Mammary epithelial cell (primary cell): ENCODE measurements around a stretch of chr1.

DNA sequence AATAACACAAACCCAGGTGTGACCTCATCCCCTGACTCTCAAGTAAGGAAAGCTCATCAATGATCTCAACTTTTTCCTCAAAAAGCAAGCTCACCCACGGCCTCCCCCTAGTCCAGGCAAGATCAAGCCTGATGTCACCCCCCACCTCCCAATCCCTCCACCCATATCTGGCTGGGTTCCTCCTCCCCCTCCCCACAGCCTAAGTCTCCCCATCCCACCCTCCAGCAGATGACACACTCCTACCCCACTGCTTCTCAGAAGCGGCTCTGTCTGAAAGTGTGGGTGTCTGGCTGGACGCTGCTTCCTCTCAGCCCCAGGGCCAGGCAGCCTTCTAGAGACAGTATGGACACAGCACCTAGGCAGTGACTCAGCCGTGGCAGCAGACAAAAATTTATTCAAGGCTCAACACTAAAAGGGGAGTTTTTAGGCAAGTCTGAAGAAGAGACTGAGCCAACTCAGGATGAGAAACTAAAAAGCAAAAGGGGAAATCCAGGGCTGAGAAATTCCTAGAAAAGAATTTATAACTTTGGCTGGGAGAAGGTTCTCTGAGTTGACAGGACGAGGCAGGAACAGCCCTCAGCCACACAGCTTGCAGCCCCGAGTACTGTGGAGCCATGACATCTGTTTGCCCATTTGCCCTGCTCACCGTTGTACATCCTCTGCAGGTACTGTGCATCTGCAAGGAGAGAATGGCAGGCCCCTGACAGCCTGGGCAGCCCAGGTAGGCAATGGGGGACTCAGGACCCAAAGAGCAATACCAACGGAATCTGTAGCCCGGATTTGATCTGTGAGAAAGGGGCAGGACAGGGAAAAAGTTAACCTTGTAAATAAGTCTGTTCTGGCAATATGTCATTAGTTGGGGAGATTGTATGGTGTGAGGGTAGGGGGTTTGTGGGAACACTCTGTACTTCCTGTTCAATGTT, 81.5 kb upstream of the LRRC8D start:
- CAGE, long polyA plus RNA, result no peak
- RRBS, result no CpG with 5 or more reads among the region's 9 CpGs

DNA sequence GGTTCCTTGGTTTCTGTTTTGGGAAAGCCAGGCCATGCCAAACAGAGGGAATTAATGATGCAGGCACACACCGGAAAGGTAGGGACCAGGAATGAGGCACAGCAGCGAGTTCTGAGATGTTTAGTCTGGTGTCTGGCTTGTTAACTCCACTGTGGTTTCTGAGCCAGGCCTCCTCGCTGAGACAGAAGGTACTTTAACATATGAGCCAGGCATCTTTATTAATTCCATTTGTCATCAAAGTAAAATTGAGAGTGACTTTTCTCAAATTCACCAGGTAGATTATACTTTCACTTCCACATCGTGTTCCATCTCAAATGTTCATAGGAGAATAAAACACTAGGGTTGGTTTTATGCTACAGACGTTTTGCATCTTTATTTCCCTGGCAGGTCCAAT, 23.5 kb downstream of the LRRC8D start:
- CAGE, long polyA plus RNA, result no peak
- RRBS, result 9% methylated on average over 1 of the region's 5 CpGs

DNA sequence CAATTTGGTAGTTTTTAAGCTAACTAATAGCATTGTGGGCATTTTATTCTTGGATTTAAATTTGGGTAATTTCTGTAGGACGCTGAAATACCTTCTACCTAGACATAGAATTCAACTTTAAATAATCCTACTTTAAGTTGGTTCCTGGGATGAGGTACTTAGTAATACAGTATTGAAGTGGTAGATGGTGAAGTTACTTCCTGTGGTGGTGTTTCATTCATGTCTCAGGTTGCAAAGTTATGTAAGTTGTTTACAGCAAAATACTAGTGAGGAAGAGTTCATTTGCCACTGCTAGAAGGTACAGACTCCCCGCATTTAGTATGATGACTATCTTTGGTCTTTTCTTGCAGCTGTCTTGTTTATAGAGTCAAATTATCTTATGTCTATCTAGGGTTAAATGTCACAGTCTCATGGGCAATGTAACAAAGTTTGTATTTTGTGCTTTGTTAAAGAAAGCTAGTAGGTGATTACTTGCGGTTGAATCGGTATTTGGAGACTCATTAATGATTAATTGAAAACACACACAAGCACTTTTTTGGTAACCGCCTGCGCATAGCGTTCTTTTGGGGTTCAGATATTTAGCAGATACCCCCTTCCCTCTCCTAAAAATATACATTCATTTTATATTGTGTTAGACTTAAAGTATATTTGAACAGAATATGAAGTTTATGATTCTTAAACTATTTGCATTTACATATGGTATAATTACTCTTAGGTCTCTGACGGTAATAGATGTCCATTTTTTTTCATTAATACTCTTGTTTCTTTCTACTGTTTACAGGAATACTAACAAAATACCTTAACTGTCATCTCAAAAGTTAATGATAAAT, 50.2 kb downstream of the LRRC8D start:
- CAGE, long polyA plus RNA, result no peak
- RRBS, result no CpG with 5 or more reads among the region's 8 CpGs

GRCh38 chr1:89942703-89943249, 52.1 kb upstream of the ZNF326 start:
- CAGE, long polyA plus RNA, result no peak
- RRBS, result no CpG with 5 or more reads among the region's 5 CpGs

DNA sequence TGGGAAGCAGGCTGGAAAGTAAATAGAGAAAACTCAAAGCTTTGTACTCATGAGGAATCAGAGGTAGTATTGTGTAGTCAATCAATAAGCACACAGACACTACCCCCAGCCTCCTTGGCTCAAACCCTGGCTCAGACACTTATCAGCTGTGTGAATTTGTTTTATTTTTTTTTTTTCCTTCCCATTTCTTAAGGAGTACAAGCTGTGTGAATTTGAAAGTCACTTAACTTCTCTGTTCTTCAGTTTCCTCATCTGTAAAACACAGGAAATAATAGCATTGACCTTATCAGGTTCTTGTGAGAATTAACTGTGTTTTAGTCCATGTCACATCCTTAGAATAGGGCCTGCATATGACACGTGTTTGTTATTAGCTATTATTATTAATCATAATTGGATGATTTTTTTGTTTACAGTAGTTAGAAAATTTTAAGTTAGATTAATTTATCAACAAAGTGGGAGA, 31.8 kb upstream of the BARHL2 start:
- CAGE, long polyA plus RNA, result no peak
- RRBS, result no CpG with 5 or more reads among the region's 1 CpG

DNA sequence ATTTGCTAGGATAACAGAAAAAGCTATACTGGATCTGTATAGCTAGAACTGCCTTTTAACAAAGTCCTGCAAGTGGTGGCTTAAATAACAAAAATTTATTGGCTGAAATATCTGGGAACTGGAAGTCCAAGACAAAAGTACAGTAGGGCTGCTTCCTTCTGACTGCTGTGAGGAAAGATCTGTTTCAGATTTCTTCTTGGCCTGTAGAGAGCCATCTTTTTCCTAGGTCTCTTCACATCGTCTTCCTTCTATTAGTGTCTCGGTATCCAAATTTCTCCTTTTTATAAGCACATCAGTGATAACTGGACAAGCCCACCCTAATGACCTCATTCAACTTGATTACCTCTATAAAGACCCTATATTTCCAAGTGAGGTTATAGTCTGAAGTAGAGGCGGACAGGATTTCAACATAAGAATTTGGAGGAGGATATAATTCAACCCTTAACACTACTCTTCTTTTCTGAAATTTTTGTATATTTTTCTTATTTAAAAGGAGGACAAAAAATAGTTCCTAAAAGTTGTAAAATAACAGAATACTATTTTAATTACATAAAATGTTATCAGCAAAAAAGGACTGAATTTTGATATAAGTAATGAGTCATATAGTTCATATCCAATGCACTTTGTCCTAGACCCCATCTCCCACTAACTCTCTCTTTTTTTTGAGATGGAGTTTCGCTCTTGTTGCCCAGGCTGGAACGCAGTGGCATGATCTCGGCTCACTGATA, 56.6 kb downstream of the ZNF644 start:
- CAGE, long polyA plus RNA, result no peak
- RRBS, result no CpG with 5 or more reads among the region's 6 CpGs

GRCh38 chr1:91006560-91007468, 15.0 kb downstream of the ZNF644 start:
- CAGE, long polyA plus RNA, result no peak
- RRBS, result no CpG with 5 or more reads among the region's 7 CpGs

DNA sequence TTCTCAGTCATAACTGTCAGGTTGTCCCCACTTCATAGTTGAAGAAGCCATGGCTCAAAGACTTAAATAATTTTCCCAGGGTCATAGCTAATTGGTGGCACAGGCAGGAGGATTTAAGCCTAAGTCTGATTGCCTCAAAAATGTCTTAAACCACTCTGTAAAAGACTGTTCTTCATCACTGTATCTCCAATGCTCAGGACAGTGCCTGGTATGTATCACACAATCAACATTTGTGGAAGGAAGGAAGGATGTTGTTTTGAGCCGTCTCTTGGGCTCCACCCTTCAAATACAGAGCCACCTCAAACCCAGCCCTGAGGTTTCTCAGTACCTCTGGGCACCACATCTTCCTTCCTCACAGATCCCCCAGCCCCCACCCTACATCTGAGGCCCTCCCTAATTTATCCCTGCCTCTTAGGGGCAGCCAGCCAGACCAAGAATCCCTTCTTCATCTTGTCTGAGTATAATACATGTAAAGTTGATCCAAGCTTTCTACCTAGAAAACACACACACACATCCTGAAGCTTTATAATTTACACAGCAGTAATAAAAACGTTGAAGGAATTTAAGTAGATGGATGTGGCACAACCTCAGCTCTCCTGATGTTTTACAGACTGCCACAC, 48.4 kb downstream of the CDC7 start:
- CAGE, long polyA plus RNA, result no peak
- RRBS, result no CpG with 5 or more reads among the region's 2 CpGs

- CAGE, long polyA plus RNA, result no peak
- RRBS, result no CpG with 5 or more reads among the region's 7 CpGs
Measured at GRCh38 chr1:91725855-91726662, 159.9 kb downstream of the TGFBR3 start.

DNA sequence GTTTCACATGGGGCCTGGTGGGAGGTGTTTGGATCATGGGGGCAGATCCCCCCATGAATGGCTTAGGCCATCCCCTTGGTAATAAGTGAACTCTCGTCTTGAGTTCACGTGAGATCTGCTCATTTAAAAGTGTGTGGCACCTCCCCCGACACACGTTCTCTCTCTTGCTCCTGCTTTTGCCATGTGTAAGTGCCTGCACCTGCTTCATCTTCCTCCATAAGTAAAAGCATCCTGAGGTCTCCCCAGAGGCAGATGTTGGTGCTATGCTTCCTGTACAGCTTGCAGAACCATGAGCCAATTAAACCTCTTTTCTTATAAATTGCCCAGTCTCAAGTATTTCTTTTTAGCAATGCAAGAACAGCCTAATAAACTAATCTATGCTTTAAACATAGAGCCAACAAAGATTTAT, 147.6 kb downstream of the TGFBR3 start:
- CAGE, long polyA plus RNA, result no peak
- RRBS, result no CpG with 5 or more reads among the region's 4 CpGs

- CAGE, long polyA plus RNA, result no peak
- RRBS, result 2% methylated on average over 36 of the region's 71 CpGs
Measured at GRCh38 chr1:91884645-91885803, 927 bp downstream of the TGFBR3 start.

DNA sequence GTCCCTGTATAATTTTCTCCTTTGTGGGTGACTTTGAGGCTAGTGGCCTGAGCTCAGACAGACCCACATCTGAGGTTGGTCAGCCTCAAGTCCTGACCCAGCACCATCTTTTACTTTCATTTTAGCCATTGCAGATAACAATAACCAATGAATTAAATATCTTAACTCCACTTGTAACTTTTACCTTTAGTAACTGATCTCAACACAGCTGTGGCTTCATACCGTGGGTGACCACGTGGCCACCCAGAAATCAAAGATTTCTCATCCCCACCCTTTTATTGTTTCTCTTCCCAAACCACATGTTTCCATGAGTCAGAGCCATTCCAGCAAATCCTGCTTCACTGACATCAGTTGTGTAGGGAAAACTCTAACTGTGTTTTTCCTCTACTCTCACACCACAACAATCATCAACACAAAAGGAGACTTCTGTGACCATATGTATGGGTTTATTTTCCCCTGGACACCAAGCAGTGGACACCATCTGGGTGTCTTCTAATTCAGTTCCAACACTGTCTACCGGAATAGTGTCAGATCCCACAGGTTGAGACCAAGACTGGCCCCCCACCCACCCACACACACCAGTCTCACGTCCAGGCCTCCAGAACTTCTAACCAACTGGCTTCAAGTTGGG, 25.0 kb upstream of the BRDT start:
- CAGE, long polyA plus RNA, result no peak
- RRBS, result no CpG with 5 or more reads among the region's 4 CpGs

GRCh38 chr1:92176704-92177518, 40.8 kb upstream of the C1orf146 start:
- CAGE, long polyA plus RNA, result no peak
- RRBS, result no CpG with 5 or more reads among the region's 4 CpGs

DNA sequence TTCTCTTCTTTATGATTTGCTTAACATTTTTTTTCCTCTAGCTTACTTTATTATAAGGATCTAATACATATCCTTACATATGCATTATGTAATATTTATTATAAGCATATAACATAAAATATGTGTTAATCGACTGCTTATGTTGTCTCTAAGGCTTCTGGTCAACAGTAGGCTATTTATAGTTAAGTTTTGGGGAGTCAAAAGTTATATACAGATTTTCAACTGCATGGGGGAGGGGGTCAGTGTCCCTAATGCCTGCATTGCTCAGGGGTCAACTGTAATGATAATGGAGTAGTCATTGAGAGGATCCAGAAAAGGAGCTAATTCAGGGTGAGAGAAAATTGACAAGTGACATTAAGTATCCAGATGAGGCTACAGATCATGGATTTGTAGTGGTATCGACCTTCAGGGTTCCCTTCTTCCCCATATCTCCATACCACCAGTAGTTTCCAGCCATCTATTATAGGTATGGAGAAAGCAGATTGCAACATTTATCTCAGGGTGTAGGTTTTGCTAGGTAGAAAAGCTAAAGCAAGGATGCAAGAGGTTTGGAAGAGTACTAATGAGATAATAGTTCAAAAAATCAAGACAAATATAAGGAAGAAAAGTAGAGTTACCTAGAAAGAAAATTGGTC, 65.0 kb downstream of the RPAP2 start:
- CAGE, long polyA plus RNA, result no peak
- RRBS, result no CpG with 5 or more reads among the region's 2 CpGs

DNA sequence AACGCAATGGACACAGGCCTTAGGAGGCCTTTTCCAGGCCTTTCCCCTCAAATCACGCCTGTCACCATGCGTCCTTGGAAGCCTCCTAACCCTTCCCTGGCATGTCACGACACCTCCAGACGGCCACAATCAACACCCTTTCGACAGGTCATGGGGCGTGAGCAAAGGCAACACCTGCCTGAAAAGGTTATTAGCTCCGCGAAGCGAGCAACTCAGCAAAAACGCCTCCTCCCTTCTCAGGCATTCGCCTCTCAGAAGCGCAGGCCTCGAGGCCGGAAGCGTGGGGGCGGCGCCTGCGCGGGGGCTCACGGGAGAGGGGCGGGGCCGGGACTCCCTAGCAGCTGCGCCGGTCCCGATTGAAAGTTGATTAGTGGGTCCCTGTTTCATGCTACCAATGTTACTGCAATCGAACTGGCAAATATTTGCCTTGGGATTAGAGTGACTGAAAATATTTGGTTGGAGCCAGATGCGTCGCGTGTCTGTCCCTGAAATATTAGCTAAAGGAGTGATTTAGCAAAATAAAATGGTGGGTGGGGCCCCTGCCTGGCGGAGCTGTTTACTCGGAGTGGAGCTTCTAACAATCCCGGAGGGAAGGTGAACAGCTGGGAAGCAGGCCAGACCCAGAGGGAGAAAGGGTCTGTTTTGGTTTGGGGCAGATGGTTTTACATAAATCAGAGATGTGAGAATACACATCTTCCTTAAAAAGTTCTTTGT, 44.9 kb downstream of the GFI1 start:
- CAGE, long polyA plus RNA, result no peak
- RRBS, result 16% methylated on average over 9 of the region's 33 CpGs

GRCh38 chr1:92476167-92476783, 10.4 kb downstream of the GFI1 start:
- CAGE, long polyA plus RNA, result no peak
- RRBS, result no CpG with 5 or more reads among the region's 10 CpGs

- CAGE, long polyA plus RNA, result no peak
- RRBS, result no CpG with 5 or more reads among the region's 4 CpGs
Measured at GRCh38 chr1:92535998-92536670, 49.4 kb upstream of the GFI1 start.

- CAGE, long polyA plus RNA, result no peak
Measured at GRCh38 chr1:92625754-92626080, 139.0 kb upstream of the GFI1 start.

- CAGE, long polyA plus RNA, result no peak
- RRBS, result no CpG with 5 or more reads among the region's 5 CpGs
Measured at GRCh38 chr1:92647060-92647979, 137.6 kb downstream of the EVI5 start.

DNA sequence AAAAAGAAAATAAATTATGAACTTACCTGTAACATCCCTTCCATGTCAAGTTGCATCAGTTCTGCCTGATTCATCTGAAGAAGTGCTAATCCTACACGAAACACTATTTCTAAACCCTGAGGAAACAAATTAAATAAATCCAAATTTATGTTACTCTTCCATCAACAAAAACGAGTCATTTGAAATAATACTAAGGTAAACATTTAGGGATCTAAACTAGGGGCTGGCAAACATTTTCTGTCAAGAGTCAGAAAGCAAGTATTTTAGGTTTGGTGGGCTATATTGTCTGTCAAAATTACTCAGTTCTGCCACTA, 90.7 kb downstream of the EVI5 start:
- CAGE, long polyA plus RNA, result no peak
- RRBS, result no CpG with 5 or more reads among the region's 2 CpGs